Thyroid gland (tissue), 7 donors: ENCODE measurements around a stretch of chr9.

DNA sequence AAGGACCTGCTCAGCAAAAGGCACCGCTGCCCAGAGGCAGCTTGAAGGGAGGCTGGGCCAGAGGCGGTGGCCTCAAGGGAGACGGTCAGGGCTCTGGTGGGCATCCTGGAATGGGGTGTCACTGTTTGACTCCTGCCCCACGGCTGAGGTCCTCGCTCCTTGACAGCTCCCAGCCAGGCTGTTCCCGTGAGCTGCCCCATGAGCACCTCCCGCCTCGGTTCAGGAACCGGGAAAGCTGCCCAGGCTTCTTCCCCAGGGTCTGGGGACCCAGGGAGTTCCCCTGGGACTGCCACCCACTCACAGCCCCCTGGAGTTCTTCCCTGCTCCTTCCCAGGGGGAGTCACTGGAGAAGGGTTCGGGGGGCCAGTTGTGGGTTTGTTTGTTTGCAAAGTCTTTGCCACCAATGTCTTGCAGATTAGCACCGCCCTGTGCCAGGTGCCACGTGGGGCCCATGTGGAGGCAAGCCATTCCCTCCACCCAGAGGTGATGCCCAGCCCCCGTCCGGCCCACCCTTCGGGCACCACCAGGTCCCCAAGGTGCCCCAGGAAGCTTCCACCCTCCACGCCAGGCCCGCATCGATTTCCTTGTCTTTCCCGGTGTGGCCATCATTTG lies 1.3 kb downstream of the PLPP7 start:
- PRO-cap, 2 experiments: no peak in any of the 2 experiments
- RAMPAGE, long total RNA, 5 experiments: no peak in any of the 5 experiments

- PRO-cap, 2 experiments: no peak in any of the 2 experiments
- RAMPAGE, long total RNA, 5 experiments: no peak in any of the 5 experiments
Observed at GRCh38 chr9:131443610-131443909, 49.7 kb downstream of the PRRC2B start.

- PRO-cap, 2 experiments: no peak in any of the 2 experiments
- RAMPAGE, long total RNA, 5 experiments: no peak in any of the 5 experiments
Observed at GRCh38 chr9:131497646-131498684, 4.8 kb upstream of the POMT1 start.

DNA sequence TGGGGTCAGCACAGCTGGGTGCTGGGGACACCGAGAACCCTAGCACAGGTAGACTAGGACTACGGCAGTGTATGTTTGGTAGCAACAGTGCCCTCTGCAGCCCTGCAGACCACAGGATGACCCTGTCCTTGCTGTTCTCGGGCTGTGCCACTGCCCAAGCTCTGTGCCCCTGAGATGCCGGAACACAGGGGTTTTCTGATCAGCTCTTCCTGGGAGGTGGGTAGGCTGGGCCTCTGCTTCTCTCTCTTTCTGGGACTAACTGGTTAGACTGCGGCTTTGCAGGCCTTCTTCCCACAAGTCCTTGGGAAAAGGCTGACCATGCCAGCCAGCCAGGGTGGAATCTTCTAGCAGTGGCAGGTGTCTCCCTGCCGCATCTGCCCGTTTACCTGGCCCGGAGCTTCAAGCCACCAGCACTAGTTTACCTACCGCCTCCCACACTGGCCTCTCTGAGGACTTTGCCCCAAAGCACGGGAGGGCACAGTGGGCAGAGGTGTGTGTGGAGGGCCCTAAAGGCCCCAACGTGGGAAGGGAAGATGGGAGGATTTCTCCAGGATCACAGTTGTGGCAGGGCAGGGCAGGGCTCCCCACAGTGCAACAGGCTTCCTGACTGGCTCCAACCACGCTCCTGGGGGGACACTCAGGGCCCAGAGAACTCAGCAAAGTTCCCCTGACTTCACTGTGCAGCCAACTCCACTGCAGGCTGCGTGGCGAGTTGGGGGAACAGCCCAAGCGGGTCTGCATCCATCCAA lies 1.2 kb downstream of the UCK1 start:
- PRO-cap, 2 experiments: no peak in any of the 2 experiments
- RAMPAGE, long total RNA, 5 experiments: no peak in any of the 5 experiments

DNA sequence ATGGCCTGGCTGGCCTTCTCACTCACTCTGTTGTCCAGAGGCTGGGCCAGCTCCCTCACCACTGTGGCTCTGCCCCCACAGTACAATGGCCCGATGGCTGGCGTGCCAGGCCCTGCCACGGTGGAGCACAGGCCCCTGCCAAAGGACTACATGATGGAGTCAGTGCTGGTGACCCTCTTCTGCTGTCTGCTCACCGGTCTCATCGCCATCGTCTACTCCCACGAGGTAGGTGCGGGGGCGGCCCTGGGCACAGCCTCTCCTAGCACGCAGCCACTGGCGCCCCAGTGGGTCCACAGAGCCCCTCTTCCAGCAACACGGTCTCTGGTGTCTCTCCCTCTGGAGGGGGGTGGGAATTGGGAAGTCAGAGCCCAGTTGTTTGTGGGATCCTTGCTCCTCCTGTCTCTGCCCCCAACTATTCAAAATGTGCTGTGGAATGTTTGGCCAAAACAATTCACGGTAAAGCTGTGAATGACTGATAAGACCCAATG lies 10.7 kb downstream of the PRRT1B start:
- PRO-cap, 2 experiments: no peak in any of the 2 experiments
- RAMPAGE, long total RNA, 5 experiments: no peak in any of the 5 experiments

GRCh38 chr9:131603027-131603605 lies 57.8 kb downstream of the PRRT1B start:
- PRO-cap, 2 experiments: no peak in any of the 2 experiments
- RAMPAGE, long total RNA, 5 experiments: no peak in any of the 5 experiments

- PRO-cap, 2 experiments: no peak in any of the 2 experiments
- RAMPAGE, long total RNA, 5 experiments: no peak in any of the 5 experiments
Observed at GRCh38 chr9:131606808-131607669, 61.7 kb downstream of the PRRT1B start.

- PRO-cap, 2 experiments: no peak in any of the 2 experiments
- RAMPAGE, long total RNA, 5 experiments: no peak in any of the 5 experiments
Observed at GRCh38 chr9:131662727-131663637, 76.9 kb downstream of the RAPGEF1 start.

DNA sequence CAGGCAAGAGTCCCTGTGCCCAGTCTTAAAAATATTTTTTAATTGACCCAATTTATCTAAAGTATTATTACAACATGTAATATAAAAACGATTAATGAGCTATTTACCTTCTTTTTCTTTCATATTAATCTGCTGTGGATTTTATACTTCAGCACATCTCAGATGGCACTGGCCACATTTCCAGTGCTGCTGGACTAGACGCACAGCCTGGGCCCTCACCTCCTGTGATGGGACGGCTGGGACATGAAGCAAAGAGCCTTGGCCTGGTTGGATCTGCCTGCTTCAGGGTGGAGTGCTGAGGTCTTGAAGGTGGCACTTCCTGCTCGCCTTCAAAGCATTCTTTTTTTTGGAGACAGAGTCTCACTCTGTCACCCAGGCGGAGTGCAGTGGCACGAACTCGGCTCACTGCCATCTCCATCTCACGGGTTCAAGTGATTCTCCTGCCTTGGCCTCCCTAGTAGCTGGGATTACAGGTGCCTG lies 73.2 kb downstream of the RAPGEF1 start:
- PRO-cap, 2 experiments: no peak in any of the 2 experiments
- RAMPAGE, long total RNA, 5 experiments: no peak in any of the 5 experiments

DNA sequence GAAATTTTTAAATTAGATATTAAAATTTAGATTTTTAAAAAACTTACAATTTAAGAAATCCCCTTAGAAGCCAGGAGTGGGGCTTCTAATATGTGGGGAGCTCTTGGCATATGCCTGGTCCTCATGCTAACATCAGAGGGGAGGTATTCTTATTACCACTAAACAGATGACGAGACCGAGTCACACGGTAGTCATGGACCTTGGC lies 71.6 kb downstream of the RAPGEF1 start:
- PRO-cap, 2 experiments: peak in 1 of 2 experiments; most common minus-strand start position 123 of the sequence (in 1)
- RAMPAGE, long total RNA, 5 experiments: no peak in any of the 5 experiments

- PRO-cap, 2 experiments: no peak in any of the 2 experiments
- RAMPAGE, long total RNA, 5 experiments: no peak in any of the 5 experiments
Observed at GRCh38 chr9:131720391-131720982, 19.4 kb downstream of the RAPGEF1 start.

GRCh38 chr9:131727237-131727747 lies 12.6 kb downstream of the RAPGEF1 start:
- PRO-cap, 2 experiments: no peak in any of the 2 experiments
- RAMPAGE, long total RNA, 5 experiments: no peak in any of the 5 experiments

GRCh38 chr9:131727797-131728426 lies 12.0 kb downstream of the RAPGEF1 start:
- PRO-cap, 2 experiments: no peak in any of the 2 experiments
- RAMPAGE, long total RNA, 5 experiments: no peak in any of the 5 experiments

- PRO-cap, 2 experiments: no peak in any of the 2 experiments
- RAMPAGE, long total RNA, 5 experiments: no peak in any of the 5 experiments
Observed at GRCh38 chr9:131734805-131735286, 5.0 kb downstream of the RAPGEF1 start.

GRCh38 chr9:131735287-131736093 lies 4.4 kb downstream of the RAPGEF1 start:
- PRO-cap, 2 experiments: no peak in any of the 2 experiments
- RAMPAGE, long total RNA, 5 experiments: no peak in any of the 5 experiments

GRCh38 chr9:131765118-131765378 lies 25.2 kb upstream of the RAPGEF1 start:
- PRO-cap, 2 experiments: no peak in any of the 2 experiments
- RAMPAGE, long total RNA, 5 experiments: no peak in any of the 5 experiments

DNA sequence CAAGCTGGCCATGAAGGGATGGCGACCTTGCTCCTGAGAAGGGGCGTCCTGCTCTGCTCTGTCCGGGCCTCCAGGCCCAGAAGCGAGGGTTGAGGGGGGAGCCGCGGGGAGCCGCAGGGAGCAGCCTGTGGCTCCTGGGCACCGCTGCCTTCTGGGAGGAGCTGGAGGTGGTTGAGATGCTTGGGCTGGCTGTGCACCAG lies 84.3 kb upstream of the RAPGEF1 start:
- PRO-cap, 2 experiments: no peak in any of the 2 experiments
- RAMPAGE, long total RNA, 5 experiments: no peak in any of the 5 experiments

- PRO-cap, 2 experiments: no peak in any of the 2 experiments
- RAMPAGE, long total RNA, 5 experiments: no peak in any of the 5 experiments
Observed at GRCh38 chr9:132078488-132078851, 1.2 kb downstream of the MED27 start.

DNA sequence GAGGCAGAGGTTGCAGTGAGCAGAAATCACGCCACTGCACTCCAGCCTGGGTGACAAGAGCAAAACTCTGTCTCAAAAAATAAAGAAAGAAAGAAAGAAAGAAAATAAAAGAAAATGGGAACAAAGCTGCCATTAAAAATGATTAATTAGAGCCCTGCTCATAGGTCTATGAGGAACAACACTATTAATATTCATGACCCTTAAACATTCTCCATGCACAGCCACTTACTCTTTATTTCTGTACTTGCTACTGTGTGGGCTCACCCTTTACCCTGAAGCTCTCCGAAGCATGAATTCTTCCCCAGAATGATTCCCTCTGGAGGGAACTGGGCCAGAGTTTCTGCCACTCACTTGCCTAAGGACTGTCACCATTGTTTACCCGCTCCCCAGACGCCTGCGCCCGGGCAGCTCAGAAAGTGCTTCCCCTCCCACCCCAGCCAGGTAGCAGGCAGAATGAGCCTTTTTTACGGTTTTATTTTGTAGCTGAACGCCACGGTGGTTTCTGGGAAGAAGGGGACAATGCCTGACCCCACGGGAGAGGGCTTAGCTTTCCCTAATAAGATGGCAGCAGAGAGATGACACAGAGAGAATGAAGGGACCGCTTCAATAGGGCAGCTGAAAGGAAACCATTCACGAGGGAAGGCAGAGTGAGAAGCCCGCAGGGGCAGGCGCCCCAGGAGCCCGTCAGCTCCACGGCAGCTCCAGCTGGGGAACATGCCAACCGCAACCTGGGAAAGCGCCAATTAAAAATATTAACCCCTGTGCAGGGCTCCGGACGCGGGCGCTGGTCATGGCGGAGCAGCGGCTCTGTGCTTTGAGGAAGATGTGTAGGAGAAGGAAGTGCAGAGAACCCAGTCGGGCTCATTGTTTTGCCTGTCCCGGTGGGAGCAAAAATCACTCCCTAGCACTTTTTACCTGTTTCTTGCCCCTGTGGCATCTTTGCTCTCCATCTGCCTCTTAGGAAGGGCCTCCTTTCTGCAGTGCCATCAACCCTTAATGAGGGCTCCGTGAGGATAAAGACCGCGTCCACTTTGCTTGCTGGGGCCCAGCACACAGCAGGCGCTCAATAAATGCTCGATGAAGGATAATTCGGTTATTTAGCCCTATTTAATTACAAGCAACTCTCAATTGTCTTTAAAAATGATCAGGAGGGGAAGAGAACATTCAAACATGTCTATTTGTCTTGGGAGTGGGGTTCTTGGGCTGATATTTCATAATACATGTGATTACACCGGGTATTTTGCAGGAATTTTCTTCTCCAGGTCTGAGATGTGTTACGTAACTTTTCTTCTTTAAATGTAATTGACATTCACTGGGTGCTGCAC lies 20.3 kb upstream of the NTNG2 start:
- PRO-cap, 2 experiments: no peak in any of the 2 experiments
- RAMPAGE, long total RNA, 5 experiments: no peak in any of the 5 experiments

DNA sequence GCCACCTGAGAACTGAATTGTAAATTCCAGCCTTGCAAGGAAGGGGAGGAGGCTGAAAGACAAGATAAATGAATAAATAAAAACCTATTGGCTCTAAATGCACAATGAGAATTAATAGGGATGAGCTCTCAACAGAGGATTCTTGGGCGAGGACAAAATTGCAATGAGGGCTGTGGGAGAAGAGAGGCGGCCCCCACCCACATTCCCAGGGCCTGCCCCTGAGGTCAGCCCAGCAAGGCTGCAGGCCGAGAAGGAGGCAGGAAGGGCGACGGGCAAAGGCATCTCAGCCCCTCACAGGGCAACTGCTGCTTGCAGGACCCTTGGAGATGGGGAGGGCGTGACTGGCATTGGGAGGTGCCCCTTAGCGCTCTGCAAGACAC lies 8.4 kb downstream of the NTNG2 start:
- PRO-cap, 2 experiments: no peak in any of the 2 experiments
- RAMPAGE, long total RNA, 5 experiments: no peak in any of the 5 experiments